GM06990 (cell line): ENCODE measurements around a stretch of chr5.

DNA sequence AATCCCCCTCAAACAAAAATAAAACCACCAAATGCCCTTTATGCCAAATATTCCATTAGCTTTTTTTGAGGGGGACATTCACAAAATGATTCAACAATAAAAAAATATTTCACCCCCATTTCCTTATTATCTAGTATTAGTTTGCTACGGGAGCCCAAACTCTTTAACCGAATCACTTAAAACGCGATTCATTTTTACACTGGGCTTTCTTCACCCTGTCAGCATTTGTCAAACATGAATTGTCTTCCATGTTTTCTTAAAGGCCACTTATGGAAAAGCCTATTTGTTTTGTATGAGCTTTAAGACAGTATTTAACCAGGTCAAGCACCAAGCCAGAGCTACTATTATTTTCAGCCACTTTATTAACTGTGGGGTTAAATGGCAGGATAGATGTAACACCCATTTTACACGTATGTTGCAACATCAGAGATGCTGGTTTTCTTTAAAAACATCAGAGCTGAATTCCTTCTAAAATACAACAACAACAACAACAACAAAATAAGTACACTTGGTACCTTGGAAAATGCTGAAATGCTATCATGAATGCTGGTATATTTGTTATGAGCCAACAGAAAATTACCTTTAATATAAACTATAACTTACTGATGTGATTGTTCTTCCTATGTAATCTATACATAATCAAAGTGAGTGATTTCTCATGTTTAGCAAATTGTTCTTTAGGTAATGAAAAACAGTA lies 13.7 kb downstream of the ARRDC3 start:
- RRBS = no CpG with 5 or more reads among the region's 5 CpGs

GRCh38 chr5:91373278-91374266 lies 9.5 kb downstream of the ARRDC3 start:
- RRBS = no CpG with 5 or more reads among the region's 7 CpGs

GRCh38 chr5:92688014-92688509 lies 895.0 kb upstream of the NR2F1 start:
- RRBS = no CpG with 5 or more reads among the region's 7 CpGs

DNA sequence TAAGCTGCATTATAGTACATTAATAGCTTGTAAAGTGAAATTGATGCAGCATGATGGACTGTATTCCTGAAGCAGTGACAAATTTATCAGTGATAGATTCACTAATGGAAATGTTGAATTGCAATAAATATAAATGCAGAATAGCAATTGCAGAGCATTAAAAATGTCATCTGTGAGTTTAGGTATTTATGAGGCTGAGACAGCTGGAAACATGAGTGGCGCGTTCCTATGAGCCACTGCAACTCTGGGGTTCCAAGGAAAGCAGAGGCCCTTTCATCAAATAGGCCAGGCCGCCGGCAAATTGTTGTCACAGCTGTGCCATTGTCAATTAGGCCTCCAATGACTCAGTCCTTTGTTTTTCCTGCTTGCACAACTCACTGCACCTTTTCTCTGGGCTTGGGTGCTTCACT lies 655.9 kb upstream of the NR2F1 start:
- RRBS = no CpG with 5 or more reads among the region's 4 CpGs

DNA sequence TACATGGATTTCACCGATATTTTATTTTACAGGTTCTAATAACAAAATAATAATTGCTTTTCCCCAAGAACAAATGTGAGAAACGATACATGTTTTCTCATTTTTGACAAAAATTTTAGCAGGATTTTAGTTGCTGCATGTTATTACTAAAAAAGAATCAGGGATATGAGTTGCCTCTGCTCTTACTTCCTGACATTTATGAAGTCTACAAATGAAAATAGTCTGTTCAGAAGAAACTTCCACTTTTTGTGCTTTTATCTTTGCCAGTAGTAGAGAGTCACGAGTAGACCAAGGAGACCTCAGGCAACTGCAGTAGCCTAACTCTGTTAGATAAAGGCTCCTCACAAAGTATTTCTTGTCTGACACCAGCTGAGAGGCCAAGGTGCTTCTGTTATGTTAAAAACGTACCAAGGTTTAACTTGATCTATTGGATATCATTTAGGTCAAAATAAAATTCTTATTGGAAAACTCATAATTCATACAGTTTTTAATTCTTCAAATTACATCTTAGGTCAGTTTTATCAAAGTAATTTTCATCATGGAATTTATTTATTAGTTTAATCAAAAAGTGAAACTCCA lies 335.9 kb upstream of the NR2F1 start:
- RRBS = no CpG with 5 or more reads among the region's 4 CpGs

DNA sequence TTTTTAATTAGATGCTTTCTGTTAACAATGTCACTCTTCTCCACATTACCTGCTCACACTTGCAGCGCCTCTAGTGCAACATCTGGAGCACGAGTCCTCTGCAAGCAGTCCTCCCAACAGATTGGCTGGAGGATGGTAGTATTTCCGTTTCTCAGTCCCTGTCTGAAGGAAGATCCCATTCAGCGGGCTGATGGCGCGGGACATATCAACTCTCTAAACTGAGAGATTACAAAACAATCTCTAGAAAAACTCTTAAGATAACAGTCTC lies 13.2 kb upstream of the NR2F1 start:
- RRBS = no CpG with 5 or more reads among the region's 6 CpGs

- RRBS = no CpG with 5 or more reads among the region's 77 CpGs
These were observed 2.3 kb upstream of the NR2F1 start for GRCh38 chr5:93580402-93581391.

DNA sequence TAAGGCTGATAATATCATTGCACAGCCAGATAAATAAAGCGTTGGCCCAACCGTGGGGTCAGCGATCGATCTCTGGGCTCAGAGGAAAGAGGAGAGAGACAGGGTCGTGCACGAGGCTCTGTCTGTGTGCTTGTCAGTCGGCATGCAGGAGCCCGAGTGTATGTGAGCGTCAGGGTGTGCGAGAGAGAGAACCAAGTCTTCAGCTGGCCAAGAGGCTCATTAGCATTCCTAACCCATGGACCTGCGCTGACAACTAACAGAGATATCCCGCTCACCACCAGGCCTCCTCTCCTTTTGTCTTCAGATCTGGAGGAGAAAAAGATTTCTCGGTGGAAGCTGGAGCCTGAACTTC lies 16.4 kb downstream of the NR2F1 start:
- RRBS = no CpG with 5 or more reads among the region's 13 CpGs

DNA sequence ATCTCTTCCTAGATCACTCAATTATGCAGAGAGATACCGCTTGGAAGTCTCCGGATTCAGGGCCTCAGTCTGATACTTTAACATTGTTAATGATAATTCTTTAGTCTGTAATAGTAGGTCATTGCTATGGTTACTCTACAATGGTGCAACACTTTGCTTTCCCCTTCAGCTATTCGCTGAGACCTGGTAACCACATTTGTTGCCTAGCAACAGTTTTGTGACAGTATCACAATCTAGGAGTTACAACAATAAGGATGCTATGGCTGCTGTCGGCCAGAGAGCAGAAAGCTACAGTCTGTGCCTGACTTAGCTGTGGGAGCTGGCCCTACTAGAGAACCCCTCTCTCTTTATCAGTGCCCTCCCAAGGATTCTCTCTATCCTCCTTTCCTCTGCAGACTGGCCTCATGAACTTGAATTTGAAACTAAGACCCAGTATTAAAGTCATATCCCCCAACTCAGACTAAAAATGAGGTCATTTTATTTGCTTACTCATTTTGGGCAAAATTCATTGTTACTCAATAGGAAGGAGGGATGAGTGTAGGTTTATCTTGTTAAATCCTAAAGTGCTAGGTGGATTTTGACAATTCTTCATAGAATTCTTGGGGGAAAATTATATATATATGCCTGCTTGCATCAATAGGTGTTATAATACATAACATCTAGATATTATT lies 39.4 kb downstream of the NR2F1 start:
- RRBS = no CpG with 5 or more reads among the region's 4 CpGs

GRCh38 chr5:93942277-93943092 lies 169.0 kb downstream of the FAM172A start:
- RRBS = no CpG with 5 or more reads among the region's 1 CpG

GRCh38 chr5:94575288-94575633 lies 43.1 kb downstream of the KIAA0825 start:
- RRBS = no CpG with 5 or more reads among the region's 2 CpGs

DNA sequence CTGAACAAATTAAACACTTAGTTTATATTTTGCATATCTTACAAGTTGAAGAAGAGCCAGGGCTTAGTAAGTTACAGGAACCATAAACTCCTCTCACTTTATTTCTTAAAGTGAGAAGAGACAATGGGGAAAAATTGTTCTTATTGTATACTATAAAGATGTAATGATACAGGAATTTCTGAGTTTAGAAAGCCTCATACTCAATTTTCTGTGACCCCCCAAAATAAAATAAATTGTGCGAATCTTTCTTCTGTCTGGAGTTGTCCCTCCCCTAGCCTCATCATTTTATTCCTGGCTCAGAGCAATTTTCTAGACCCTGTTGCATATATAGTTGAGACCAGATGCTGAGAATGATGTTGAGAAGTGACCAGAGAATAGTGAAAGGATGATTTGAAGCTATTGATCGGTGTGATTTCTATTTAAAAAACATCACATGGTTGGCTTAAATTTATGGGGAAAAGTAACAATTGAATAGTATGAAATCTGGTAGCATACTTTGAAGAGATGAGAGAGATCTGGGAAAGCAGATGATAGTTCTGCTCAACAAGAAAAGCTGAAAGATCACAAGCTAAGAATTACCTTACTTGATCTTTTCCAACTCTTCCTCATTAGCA lies 313.0 kb downstream of the SLF1 start:
- RRBS = no CpG with 5 or more reads among the region's 2 CpGs

DNA sequence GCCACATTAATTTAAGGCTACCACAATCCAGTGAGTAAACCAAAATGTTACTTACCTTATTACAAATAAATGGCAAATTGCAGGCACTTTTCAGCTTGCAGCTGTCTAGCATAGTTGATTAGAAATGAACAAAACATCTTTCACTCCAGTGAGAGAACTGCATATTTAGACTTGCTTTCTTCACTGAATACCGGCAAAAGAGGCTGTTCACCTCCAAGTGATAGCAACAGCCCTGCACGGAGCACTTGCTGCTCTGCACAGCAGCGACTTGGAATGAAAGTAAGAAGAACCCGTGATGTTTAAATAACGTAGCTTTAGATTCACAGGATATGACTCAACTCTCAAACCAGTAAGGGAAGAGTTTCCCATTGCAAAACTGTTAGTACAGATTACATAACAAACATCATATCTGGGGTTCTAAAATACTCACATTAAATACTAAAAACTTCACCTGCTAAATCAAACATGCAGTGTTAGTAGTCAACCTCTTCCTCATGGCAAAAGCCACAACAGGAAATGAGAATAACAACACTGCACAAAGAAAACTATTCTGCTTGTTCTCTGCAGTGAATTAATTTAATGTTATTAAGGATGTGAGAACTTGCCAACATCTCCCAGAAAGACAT lies 203.4 kb downstream of the MCTP1 start:
- RRBS = no CpG with 5 or more reads among the region's 5 CpGs

- RRBS = no CpG with 5 or more reads among the region's 1 CpG
These were observed 197.4 kb downstream of the MCTP1 start for GRCh38 chr5:95087547-95087815.

- RRBS = no CpG with 5 or more reads among the region's 5 CpGs
These were observed 2.4 kb downstream of the GPR150 start for GRCh38 chr5:95622135-95622775.

DNA sequence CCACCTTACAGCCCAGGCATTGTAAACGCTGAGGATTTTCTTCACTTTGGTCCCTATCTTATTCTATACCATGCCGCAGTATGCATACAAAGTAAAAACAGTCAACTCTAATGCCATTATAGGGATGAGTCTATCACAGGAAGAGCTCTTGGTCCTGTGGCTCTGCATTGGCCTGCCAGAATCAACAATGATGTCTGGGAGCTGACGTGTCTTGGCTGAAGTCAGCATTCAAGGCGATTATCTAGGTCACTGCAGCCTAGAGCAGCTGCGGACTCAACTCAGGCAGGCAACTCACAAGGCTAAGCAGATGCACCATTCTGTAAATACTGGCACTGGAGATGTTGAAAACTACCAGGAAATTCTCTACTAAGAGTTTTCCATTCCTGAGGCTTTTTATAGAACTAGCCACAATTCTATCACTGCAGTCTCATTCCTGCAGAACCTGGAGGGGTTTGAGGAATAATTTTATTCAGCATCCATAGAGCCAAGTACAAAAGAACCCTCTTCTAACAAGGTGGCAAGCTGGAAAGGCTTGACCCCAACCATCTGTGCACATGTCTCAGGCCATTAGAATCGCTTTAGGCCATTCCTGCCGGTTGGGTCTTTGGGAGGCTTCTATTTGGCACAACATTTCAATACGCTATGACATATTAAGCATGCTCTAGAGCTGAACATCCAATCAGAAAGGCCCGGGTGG lies 13.2 kb downstream of the SPATA9 start:
- RRBS = 75% methylated on average over 2 of the region's 9 CpGs

DNA sequence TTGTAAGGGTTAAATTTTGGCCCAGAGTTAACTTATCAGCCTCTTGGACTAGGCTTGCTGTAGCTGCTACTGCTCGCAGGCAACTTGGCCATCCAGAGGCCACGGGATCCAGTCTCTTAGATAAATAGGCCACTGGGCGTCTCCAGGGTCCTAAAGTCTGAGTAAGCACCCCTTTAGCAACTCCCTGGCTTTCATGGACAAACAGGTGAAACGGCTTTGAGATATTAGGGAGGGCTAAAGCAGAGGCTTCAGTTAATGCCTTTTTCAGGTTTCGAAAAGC lies 20.8 kb upstream of the RHOBTB3 start:
- RRBS = no CpG with 5 or more reads among the region's 5 CpGs

GRCh38 chr5:95711487-95712257 lies 19.5 kb upstream of the RHOBTB3 start:
- RRBS = no CpG with 5 or more reads among the region's 27 CpGs

DNA sequence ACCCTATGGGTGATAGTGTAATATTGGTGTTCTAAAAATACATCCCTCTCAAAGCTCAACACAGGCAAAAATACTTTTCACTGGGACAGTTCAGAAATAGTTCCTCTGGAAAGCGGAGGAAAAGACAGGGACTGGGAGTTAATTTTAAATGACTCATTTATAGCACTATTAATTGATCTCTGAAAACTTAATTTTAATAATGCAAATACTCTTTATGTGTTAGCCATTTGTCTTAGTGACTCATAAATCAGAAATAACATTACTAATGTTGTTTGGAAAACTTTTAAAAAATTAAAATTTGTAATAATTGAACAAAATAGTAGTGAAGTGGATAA lies 1.3 kb downstream of the RHOBTB3 start:
- RRBS = no CpG with 5 or more reads among the region's 1 CpG

DNA sequence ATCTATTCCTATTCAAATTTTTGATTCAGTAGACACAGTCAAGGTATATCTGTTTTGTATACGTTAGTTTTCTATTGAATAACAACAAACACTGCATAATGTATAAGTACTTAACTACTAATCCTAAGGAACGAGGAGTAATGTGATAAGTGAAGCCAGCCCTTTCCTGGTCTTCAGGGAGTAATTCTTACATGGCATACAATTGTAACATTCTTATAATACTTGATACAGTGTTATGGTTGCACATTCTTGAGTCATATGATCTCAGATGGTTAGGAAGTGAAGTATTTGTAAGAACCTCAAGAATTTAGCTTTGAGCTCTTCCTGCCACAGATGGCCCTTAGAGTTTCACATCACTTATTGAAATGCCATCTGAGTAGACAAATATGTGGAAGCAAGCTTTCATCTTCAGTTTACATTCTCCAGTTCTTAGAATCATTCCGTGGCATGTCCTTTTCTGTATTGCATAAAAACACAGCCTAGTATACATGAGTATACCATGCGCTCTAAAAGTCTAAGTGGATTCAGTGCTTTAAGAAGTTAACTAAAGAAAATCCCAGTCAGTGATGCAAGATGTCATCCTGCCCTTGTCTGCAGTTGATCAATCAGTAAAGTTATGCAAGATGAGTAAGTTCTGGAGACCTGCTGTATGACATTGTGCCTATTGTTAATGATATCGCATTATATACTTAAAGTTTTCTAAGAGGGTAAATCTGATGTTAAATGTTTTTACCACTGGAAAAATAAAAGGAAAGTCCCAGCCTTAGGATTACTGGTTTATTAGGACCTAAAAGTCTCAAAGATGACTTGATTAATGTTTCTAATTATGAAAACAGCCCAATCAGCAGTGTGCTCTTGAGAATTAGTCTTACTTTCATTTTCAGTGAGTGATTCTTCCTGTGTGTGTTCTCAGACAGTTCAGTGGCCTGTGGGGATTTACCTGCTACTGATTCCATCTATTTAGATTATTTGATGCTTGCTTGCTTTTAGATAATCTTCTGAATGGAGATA lies 29.3 kb downstream of the RHOBTB3 start:
- RRBS = no CpG with 5 or more reads among the region's 5 CpGs